Measurements from ENCODE around the genes ZSCAN9, ZSCAN12, ZFP57 and HLA-F.

GRCh38 chr6:28080663-28081852, 690 bp downstream of the ZNF165 start:
- RRBS, result under 1% methylated on average over 5 of the region's 48 CpGs

DNA sequence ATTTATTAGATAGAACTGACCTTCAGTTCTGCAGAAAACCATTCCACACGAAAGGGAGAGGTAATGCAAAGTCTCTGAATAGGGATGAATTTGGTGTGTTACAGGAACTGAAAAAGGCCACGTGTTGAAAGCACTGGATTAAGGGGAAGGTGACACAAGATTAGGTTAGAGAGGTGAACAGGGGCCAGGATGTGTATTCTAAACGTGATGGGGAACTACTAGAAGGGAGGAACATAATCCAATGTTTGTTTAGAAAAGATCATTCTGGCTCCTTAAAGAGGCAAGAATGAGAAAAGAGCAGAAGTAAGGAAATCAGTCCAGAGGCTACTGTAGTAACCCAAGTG, 6.3 kb upstream of the ZKSCAN8 start:
- RRBS, result no CpG with 5 or more reads among the region's 3 CpGs

- RRBS, result no CpG with 5 or more reads among the region's 2 CpGs
Measured at GRCh38 chr6:28147523-28148180, 6.0 kb downstream of the ZKSCAN8 start.

DNA sequence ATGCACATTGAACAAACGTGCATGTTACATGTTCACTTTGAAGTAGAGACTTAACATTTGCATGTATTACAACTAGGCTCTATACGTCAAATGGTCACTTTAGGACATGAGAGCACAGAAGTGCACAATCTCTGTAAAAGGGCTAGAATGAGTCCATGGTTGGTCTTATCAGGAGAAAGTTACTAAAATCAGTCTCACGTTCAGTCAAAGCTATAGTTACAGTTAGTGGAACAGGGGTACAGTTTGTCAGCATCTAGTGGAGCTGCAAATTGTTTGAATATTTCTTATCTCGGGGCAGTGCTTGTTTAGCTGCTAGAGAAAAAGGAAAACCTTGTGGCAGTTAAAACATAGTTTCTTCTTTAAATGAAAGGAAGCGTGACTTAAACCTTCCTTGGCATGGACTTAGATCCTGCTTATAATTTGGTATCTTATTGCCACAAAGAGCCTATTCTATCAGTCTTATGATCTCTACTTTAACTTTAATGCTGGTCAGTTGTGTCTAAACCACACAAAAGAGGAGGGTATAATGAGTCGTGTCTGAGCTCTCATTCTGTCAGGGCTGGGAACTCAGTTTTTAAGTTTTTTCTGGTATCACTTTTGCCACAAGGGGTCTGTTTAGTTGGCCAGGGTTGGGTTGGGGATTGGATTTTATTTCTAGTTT, 4.5 kb upstream of the ZSCAN9 start:
- RRBS, result no CpG with 5 or more reads among the region's 6 CpGs

- RRBS, result 4% methylated on average over 10 of the region's 48 CpGs
Measured at GRCh38 chr6:28225044-28226154, at the start of gene ZSCAN9. Gene ZSCAN9 (plus strand): TSS chr6:28225275.

DNA sequence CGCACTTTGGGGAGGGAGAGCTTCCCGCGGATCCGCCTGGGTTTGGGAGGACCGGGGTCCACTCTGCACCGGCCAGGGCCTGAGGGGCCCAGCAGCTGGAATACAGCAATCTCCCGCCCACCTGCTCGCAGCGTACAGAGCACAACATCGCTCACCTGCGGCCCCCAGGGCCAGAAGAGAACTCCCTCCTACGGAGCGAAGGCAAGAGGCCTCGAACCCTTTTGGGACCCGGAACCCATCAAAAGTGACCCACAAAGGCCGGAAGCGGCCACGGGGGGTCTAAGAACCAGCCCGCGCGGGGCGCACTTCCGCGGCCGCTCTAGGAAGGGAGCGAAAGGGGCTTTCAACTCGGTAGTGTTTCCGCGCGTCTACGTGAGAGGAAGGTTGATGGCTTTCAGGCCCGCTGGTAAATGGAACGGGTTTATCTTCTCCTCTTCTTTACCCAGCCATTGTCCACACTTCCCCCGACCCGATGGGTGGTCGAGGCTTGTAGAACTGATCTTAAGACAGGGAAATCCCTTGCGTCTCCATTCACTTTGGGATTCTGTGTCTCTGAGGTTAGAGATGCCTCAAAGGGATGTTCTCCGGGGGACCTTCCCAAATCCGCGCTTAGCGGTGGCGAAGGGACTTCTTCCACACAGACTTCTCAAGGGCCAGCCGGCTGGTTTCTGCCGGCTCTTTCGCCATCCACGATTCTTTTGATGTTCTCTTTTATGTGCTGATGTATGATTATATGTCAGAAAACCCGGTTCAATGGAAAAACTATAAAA, at the start of gene ZSCAN12:
TSS of gene ZSCAN12 (minus strand) at position 246 of the 770 bp plus-strand sequence.
- RRBS, result 3% methylated on average over 6 of the region's 47 CpGs

- RRBS, result 10% methylated on average over 3 of the region's 30 CpGs
Measured at GRCh38 chr6:28597341-28598374, 10.6 kb upstream of the SCAND3 start.

- RRBS, result 2% methylated on average over 6 of the region's 30 CpGs
Measured at GRCh38 chr6:28634618-28635221, 47.6 kb upstream of the SCAND3 start.

GRCh38 chr6:28710151-28710879, 123.2 kb upstream of the SCAND3 start:
- RRBS, result no CpG with 5 or more reads among the region's 16 CpGs

GRCh38 chr6:28742753-28743762, 156.0 kb upstream of the SCAND3 start:
- RRBS, result 0% methylated on average over 1 of the region's 26 CpGs

- RRBS, result no CpG with 5 or more reads among the region's 13 CpGs
Measured at GRCh38 chr6:28807636-28808321, 116.0 kb downstream of the TRIM27 start.

DNA sequence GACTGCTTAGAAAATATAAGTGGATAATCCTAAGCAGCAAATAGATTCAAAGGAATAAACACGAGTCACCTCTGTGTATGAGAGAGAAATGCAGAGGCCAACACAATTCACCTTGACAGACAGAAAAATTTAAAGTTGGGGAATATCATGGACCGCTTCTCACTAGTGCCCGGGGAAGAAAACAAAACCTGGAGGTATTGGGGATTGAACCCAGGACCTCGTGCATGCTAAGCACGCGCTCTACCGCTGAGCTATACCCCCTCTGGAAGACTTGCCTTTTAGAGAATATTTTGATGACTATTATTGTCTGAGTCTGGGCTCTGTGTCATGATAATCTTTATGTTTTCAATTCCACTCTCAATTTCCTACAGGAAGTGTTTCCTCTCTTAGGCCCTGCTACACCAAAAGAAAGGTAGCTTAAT, 111.9 kb downstream of the TRIM27 start:
- RRBS, result no CpG with 5 or more reads among the region's 7 CpGs

GRCh38 chr6:29628552-29628997, 4.4 kb downstream of the GABBR1 start:
- RRBS, result 4% methylated on average over 5 of the region's 18 CpGs

DNA sequence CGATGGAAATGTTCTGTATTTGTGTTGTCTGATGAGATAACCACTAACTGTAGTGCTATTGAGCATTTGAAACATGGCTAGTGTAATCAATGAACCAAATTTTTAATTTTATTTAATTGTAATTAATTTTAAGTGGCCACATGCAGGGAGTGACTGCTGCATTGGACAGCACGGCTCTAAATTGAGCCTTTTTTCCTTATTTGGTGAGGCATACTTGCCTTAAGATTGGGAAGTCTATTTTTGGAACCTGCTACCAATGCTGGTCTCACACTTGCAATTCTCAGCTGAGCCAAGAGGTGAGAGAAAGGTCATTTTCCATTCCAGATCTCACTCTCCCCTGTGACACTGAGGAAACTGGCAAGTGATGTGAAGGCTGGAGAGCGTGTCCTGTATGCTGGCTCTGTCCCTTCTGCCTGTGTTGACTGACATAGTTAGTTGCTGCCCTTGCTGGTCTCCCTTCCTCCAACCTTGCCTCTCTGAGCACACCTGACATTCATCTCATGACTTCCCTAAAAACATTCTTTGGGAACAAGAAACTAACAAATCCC, 774 bp upstream of the MOG start:
- RRBS, result no CpG with 5 or more reads among the region's 3 CpGs

DNA sequence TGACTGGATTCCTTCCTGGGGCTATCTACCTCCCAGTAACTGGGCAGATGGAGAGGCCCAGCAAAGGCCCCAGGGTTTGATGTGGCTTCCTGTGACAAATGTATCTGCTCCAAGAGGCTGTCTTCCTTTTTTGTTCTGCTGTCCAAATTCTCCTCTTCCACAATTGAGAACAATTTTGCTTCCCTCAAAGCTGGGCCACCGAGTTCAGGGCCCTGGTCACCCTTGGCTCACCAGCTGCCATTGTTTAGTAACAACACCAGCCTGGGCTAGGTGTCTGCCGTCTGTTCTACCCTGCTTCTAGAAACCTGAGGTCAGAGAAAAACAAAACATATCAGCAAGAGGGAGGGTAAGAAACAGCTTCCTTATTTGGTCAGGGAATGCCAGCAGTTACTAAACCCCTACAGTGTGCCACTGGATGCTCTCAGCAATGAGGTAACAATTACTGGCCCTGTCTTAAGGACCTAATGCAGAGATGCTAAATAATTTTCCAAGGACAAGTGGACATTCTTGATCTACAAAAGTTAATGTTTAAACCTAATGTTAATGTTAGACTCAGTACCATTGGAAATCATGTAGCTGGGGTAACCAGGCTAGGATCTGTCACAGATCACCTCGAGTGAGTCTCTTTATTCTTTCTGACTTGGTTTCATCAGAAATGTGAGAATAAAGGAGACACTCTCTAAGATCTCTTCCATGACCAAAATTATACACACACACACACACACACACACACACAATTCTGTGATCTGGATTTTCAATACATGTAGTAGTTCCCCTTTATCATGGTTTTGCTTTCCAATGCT, 3.7 kb downstream of the ZFP57 start:
- RRBS, result no CpG with 5 or more reads among the region's 3 CpGs

DNA sequence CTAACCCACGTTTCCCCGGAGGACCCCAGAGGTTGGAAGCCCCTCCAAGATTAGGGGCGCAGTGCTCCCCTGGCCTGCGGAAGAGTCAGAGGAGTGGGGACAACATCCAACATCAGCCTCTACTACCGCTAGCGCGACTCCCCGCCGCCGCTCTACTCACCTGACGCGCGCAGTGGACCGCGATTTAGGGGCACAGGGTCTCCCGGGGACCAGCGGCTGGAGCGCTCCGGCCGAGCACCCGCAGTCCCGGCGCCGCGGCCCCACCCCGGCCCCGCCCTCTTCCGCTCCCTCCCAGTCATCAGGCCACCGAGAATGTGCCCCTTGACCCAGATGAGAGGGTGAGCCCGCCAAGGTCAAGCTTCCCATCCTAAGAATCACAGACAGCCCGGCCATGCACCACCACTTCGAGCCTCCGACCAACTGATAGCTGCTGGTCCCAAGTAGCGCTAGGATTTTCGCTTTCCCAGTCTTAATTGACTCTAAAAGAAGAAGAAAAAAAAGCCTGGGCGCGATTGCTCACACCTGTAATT, at the start of gene ZFP57:
TSS of gene ZFP57 (minus strand) at position 251 of the 530 bp plus-strand sequence.
- RRBS, result 27% methylated on average over 2 of the region's 37 CpGs

DNA sequence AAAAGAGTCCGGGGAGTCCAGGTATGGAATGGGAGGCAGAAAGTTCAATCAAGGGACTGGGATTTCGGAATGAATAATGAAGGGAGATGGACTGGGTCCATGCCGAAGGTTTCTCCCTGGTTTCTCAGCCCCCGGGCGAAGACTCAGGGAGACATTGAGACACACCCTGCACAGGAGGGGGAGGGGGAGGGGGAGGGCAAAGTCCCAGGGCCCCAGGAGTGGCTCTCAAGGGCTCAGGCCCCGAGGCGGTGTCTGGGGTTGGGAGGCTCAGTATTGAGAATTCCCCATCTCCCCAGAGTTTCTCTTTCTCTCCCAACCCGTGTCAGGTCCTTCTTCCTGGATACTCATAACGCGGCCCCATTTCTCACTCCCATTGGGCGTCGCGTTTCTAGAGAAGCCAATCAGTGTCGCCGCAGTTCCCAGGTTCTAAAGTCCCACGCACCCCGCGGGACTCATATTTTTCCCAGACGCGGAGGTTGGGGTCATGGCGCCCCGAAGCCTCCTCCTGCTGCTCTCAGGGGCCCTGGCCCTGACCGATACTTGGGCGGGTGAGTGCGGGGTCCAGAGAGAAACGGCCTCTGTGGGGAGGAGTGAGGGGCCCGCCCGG, at the start of gene HLA-F:
TSS of gene HLA-F (plus strand) at position 455 of the 607 bp plus-strand sequence.
- RRBS, result no CpG with 5 or more reads among the region's 28 CpGs

DNA sequence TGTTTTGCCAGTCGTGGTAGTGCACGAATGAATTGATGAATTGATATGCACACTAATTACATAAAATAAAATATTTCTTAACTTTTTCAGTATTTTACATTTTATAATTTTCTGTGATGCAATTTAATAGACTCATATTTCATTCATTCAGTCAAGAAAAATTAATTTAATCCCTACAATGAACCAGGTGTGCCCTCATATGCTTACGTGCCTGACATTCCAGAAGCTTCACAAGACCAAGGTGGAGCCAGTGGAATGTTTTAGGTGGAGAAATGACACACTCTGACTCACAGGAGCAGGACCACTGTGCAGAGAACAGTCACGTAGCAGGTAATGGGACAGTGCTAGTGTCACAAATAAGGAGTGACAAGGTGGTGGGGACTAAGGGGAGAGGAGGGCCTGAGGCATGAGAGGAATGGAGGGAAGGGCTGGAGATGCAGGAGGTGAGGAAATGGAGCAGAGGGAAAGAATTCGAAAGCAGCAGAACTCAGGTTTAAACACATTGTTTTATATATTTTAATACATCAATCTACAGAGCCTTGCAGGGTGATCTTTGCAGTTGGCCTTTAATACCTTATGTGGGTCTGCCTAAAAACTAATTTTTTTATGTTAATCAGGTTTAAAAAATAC, 37.0 kb upstream of the HLA-G start:
- RRBS, result no CpG with 5 or more reads among the region's 5 CpGs

- RRBS, result 2% methylated on average over 5 of the region's 26 CpGs
Measured at GRCh38 chr6:29850003-29850362, 22.4 kb downstream of the HLA-G start.

GRCh38 chr6:29965757-29966673, 23.7 kb downstream of the HLA-A start:
- RRBS, result no CpG with 5 or more reads among the region's 8 CpGs